ENCODE results near the genes PABPC1L, WFDC12, EPPIN, WFDC9, ZNF335 and SLC12A5.

DNA sequence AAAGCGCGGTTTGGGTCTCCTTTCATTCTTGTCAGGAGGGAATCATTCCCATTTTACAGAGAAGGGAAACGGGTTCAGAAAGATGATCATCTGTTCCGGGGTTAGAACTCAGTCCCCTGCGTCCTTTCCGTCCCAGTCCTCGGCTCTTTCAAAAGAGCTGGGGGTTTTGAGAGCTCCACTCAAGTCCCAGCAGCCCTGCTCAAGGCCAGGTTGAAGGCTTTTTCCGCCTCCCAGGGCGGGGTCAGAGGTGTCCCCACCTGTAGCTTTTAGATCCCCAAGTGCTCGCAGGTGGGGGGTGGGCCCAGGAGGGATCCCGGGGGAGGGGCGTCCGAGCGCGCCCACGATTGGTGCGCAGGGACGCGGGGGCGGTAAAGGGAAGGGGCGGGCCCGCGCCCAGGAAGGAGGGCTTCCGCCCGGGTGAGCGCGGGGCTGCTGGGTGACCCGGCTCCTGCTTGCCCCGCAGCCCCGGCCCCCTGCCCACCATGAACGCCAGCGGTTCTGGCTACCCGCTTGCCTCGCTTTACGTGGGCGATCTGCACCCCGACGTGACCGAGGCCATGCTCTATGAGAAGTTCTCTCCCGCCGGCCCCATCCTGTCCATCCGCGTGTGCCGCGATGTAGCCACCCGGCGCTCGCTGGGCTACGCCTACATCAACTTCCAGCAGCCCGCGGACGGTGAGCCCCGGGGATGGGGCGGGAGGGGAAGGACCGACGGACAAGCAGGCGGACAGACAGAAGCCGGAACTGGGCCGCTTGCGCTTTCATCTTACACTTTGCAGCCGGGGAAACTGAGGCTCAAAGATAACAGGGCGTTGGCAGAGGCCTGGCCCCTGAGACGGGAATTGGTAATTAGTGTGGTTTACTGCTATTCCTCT is at the start of gene PABPC1L:
Gene PABPC1L (plus strand): TSS at position 399 of the 875 bp plus-strand sequence.
- PRO-cap, 6 experiments: peak in 6 of 6 experiments; most common plus-strand start position 399 of the sequence (in 6)
- RAMPAGE, long total RNA, 2 experiments: no peak in any of the 2 experiments
- RRBS: 2% methylated on average over 30 of the region's 63 CpGs

GRCh38 chr20:44968894-44969229 is 2.5 kb downstream of the STK4 start:
- PRO-cap, 6 experiments: no peak in any of the 6 experiments
- RAMPAGE, long total RNA, 2 experiments: no peak in any of the 2 experiments
- RRBS: no CpG with 5 or more reads among the region's 3 CpGs

DNA sequence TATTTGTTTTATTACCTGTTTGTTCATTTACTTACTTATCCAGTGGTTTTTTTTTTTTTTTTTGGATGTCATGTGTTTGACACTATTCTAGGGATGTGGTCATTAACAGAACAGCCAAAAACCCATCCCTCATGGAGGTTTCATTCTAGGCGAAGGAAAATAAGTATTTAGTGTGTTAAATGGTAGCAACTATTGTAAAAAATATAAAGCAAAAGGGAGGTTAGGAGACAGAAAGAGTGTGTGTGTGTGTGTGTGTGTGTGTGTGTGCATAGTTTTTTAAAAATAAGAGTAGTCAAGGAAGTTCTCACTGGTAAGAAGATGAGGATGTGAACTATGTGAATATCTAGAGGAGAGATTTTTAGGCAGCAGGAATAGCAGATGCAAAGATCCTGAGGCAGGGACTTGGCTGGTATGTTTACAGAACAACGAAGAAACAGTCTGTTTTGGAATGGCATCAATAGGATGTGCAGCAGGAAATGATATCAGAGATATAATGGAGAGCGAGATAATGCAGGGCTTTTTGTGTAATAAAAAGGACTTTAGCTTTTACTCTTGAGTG is 59.9 kb downstream of the STK4 start:
- PRO-cap, 6 experiments: no peak in any of the 6 experiments
- RAMPAGE, long total RNA, 2 experiments: no peak in any of the 2 experiments
- RRBS: no CpG with 5 or more reads among the region's 3 CpGs

DNA sequence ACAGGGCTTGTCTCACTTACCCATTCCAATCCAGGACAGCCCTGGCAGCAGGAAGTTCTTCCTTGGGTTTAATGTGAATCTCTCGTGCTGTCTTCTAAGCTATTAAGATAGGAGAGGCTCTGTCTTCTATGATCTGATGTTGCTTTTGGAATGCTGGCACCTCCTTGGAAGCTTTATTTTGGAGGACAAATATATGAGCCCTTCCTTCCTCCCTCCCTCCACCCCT is 1.1 kb upstream of the WFDC5 start:
- PRO-cap, 6 experiments: no peak in any of the 6 experiments
- RAMPAGE, long total RNA, 2 experiments: no peak in any of the 2 experiments
- RRBS: no CpG with 5 or more reads among the region's 1 CpG

DNA sequence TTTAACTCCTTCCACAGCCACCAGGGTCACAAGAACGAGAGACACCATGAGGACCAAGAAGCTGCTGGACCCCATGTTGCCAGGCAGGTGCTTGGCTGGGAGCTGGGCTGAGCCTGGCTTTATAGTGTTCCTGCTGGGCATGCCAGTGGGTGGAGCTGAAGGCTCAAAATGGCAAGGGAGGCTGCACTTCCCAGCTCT is at the start of gene WFDC12:
Gene WFDC12 (minus strand): TSS at position 93 of the 198 bp plus-strand sequence.
- PRO-cap, 6 experiments: no peak in any of the 6 experiments
- RAMPAGE, long total RNA, 2 experiments: no peak in any of the 2 experiments
- RRBS: no CpG with 5 or more reads among the region's 1 CpG

GRCh38 chr20:45230563-45231056 is 9.4 kb downstream of the SEMG2 start:
- PRO-cap, 6 experiments: no peak in any of the 6 experiments
- RAMPAGE, long total RNA, 2 experiments: no peak in any of the 2 experiments
- RRBS: no CpG with 5 or more reads among the region's 11 CpGs

DNA sequence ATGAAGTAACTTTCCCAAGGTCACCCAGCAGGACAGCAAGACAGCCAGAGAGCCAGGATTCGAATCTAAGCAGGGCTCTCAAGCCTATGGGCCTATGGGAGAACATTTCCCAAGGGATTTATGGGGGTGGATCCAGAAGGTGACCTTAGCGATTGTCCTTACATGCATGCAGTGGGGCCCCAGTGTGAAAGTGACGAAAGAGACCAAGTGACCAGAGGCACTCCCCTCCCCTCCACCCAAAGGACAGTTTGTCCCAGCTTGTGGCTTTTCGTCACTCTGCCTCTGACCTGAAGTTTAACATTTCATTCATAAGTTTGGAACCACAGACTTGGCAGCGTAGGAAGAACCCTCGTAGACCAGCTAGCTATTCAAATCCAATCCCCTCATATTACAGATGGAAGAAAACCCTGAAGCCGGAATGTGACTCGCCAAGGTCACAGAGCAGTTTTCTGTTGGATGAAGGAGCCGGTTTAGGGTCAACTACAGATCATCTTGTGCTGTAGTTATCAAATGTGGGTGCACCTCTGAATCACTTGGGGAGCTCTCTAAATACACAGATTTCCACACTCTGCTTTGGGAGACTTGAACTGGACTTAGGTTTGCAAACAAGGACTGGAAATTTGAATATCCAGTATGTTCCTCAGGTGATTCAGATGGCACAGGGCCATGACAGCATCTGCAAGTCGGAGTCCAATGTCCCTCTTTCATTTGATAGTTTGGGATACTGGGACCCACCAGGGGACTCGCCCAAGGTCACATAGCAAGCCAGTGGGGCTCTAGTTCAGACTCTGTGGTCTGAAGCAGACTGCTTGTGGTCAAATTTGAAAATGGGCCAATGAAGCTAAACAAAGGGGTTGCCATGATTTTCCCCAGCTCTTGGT is 3.8 kb upstream of the SYS1 start:
- PRO-cap, 6 experiments: peak in 3 of 6 experiments; most common plus-strand start position 309 of the sequence (in 2); most common minus-strand start position 79 of the sequence (in 1)
- RAMPAGE, long total RNA, 2 experiments: no peak in any of the 2 experiments
- RRBS: 21% methylated on average over 2 of the region's 11 CpGs

GRCh38 chr20:45407043-45407608 is 963 bp upstream of the DBNDD2 start:
- PRO-cap, 6 experiments: peak in 6 of 6 experiments; most common plus-strand start chr20:45407331 (in 4); most common minus-strand start chr20:45407296 (in 1)
- RAMPAGE, long total RNA, 2 experiments: start-site peak on the plus strand in 1 of 2 experiments, at chr20:45407244-45407335 at its widest, 220 reads per replicate; start-site peak on the minus strand in 1 of 2 experiments, at chr20:45407069-45407096 at its widest, 5 reads per replicate
- RRBS: 10% methylated on average over 1 of the region's 29 CpGs

GRCh38 chr20:45410614-45411534 is 2.8 kb downstream of the DBNDD2 start:
- PRO-cap, 6 experiments: peak in 1 of 6 experiments; most common plus-strand start chr20:45410962 (in 1)
- RAMPAGE, long total RNA, 2 experiments: no peak in any of the 2 experiments
- RRBS: no CpG with 5 or more reads among the region's 13 CpGs

DNA sequence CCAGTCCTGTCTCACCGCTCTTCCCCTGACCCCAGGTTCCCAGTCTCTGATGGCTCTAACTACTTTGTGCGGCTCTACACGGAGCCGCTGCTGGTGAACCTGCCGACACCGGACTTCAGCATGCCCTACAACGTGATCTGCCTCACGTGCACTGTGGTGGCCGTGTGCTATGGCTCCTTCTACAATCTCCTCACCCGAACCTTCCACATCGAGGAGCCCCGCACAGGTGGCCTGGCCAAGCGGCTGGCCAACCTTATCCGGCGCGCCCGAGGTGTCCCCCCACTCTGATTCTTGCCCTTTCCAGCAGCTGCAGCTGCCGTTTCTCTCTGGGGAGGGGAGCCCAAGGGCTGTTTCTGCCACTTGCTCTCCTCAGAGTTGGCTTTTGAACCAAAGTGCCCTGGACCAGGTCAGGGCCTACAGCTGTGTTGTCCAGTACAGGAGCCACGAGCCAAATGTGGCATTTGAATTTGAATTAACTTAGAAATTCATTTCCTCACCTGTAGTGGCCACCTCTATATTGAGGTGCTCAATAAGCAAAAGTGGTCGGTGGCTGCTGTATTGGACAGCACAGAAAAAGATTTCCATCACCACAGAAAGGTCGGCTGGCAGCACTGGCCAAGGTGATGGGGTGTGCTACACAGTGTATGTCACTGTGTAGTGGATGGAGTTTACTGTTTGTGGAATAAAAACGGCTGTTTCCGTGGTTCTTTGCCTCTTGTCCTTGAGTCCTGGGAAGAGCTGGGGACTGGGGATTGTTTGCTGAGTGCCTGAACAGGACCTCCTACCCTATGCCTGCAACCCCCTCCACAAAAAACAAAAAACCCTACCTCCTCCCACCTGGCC is 9.8 kb downstream of the PIGT start:
- PRO-cap, 6 experiments: no peak in any of the 6 experiments
- RAMPAGE, long total RNA, 2 experiments: no peak in any of the 2 experiments
- RRBS: no CpG with 5 or more reads among the region's 23 CpGs

GRCh38 chr20:45447512-45447869 is 22.1 kb upstream of the WFDC2 start:
- PRO-cap, 6 experiments: no peak in any of the 6 experiments
- RAMPAGE, long total RNA, 2 experiments: no peak in any of the 2 experiments
- RRBS: 50% methylated on average over 2 of the region's 8 CpGs

GRCh38 chr20:45547243-45547597 is at the start of gene EPPIN:
EPPIN (minus strand) TSS chr20:45547401.
- PRO-cap, 6 experiments: no peak in any of the 6 experiments
- RAMPAGE, long total RNA, 2 experiments: no peak in any of the 2 experiments
- RRBS: no CpG with 5 or more reads among the region's 3 CpGs

- PRO-cap, 6 experiments: no peak in any of the 6 experiments
- RAMPAGE, long total RNA, 2 experiments: no peak in any of the 2 experiments
- RRBS: no CpG with 5 or more reads among the region's 6 CpGs
Measured at GRCh38 chr20:45631084-45631649, at the start of gene WFDC9. WFDC9 (minus strand) TSS chr20:45631284.

GRCh38 chr20:45796436-45796788 is 4.7 kb downstream of the DNTTIP1 start:
- PRO-cap, 6 experiments: peak in 2 of 6 experiments; most common plus-strand start chr20:45796650 (in 2); most common minus-strand start chr20:45796538 (in 2)
- RAMPAGE, long total RNA, 2 experiments: no peak in any of the 2 experiments
- RRBS: no CpG with 5 or more reads among the region's 7 CpGs

DNA sequence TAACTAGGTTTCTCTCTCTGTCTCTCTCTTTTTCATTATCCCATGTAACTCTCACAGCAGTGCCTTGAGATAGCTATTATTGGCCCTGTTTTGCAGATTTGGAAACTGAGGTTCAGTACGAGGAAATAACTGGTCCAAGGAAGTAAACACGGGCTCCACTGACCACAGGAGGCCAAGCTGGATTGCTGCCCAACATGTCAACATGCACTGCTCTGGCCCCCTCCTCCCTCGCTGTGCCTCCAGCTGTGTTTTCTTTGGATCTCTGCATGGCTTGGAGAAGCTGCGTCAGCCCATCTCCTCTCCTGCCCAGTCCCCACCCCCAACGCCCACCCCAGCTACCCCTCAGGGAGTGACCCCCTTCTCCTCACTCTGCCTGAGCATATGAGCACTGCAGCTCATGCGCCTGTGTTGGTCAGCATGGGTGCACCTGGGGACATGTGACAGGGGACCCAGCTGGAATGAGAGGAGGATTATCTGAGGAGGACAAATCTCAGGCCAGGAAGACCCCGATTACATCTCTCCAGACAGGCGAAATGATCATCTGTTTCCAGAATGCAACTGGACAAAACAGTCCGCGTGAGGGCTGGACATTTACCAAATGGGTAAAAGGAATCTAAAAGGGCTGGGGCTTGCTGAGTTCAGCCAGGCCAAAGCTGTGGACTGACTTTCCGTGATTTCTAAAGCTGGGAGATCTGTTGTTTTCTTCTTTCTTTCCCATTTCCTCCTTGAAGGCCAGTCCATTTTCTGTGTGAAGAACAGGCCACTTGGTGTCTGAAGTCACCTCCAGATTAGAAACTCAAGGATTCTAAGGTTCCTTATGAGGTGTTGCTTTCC is 7.9 kb upstream of the PLTP start:
- PRO-cap, 6 experiments: peak in 3 of 6 experiments; most common plus-strand start position 367 of the sequence (in 2)
- RAMPAGE, long total RNA, 2 experiments: no peak in any of the 2 experiments
- RRBS: no CpG with 5 or more reads among the region's 11 CpGs

- PRO-cap, 6 experiments: peak in 6 of 6 experiments; most common plus-strand start chr20:45972073 (in 6); most common minus-strand start chr20:45972183 (in 6)
- RAMPAGE, long total RNA, 2 experiments: start-site peak on the minus strand in 1 of 2 experiments, at chr20:45971801-45972211 at its widest, 13 to 69 reads per replicate
- RRBS: 2% methylated on average over 49 of the region's 85 CpGs
Measured at GRCh38 chr20:45971679-45972792, at the start of gene ZNF335. ZNF335 (minus strand) TSS chr20:45972203.

DNA sequence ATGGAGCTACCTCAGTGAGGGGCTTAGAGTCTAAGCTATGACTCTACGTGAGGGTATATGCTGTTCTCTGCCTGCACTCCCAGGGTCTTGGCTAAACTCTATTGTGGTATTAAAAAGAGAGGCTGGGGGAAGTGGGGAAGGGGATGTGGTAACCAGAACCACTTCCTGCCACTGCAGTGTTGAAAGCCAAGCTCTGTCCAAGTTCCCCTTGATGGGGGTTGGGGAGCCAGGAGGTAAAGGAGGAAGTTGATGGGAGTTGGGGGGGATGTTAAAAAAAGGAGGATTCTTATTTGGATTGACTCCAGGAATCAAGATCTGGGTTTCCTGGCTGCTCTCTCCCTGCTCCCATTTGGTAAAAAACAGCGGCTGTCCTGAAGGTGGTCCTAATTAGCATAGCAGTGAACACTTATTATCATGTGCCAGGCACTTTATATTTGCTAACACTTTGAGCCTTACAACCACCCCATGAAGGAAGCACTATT is 3.5 kb upstream of the MMP9 start:
- PRO-cap, 6 experiments: peak in 2 of 6 experiments; most common minus-strand start position 103 of the sequence (in 2)
- RAMPAGE, long total RNA, 2 experiments: no peak in any of the 2 experiments
- RRBS: no CpG with 5 or more reads among the region's 2 CpGs

DNA sequence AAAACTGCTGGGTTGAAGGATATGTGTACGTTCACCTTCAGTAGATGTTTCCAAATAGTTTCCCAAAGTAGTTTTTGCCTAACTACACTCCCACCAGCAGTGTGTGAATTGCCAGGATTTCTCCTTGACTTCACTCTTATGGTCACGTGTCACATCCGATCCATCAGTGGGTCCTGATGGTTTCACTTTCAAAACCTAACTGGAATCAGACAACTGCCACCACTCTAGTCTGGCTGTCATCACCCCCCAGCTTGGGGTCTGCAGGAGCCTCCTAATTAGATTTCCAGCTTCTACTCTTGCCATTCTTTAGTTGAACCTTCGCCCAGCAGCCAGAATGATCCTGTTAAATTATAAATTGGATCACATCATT is 8.5 kb upstream of the SLC12A5 start:
- PRO-cap, 6 experiments: no peak in any of the 6 experiments
- RAMPAGE, long total RNA, 2 experiments: no peak in any of the 2 experiments
- RRBS: no CpG with 5 or more reads among the region's 4 CpGs

DNA sequence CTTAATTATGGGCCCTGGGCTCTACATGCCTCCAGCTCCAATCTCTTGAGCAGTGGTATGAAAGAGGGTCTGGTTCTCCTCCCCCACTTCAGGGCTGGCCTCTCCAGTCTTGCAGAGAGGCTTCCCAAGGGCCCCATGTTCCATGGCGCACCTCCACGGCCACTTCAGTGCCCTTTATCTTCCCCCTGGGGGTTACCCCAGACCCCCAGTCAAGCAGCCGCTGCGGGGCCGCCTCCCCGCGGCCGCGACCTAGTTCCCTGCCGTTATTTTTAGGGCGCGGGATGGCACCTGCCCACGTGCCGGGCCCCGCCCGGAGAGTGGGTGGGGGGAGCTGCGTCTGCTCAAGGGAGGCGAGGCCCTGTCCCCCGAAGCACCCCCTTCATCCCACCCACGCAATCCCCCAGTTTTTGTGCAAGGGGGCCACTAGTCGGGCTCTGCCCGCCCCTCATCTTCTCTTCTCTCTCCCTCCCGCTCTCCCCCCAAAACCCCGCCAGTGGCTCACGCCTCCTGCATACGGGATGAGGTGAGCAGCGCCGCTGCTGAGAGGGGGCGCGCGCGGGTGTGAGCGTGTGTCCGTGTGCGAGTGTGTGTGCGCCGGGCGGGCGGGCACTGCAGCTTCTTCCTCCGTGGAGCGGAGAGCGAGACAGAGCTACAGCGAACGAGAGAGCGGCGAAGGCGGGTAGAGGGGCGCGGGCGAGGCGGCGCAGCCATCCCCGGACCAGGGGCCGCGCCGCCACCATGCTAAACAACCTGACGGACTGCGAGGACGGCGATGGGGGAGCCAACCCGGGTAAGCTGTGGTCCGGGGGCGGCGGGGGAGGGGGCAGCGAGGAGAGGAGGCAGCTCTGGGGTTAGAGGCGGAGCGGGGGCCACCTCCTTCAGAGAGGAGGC is at the start of gene SLC12A5:
Gene SLC12A5 (plus strand): TSS at position 609 of the 891 bp plus-strand sequence.
- PRO-cap, 6 experiments: no peak in any of the 6 experiments
- RAMPAGE, long total RNA, 2 experiments: no peak in any of the 2 experiments
- RRBS: 5% methylated on average over 18 of the region's 67 CpGs

- PRO-cap, 6 experiments: no peak in any of the 6 experiments
- RAMPAGE, long total RNA, 2 experiments: no peak in any of the 2 experiments
- RRBS: no CpG with 5 or more reads among the region's 12 CpGs
Measured at GRCh38 chr20:46063343-46063928, 26.3 kb downstream of the NCOA5 start.

All from heart left ventricle (tissue), 7 donors.